ENCODE data around the gene MGAT2.

- PRO-cap: no peak
- RAMPAGE, long total RNA, 4 experiments: no peak in any of the 4 experiments
These were observed 587.7 kb downstream of the RPL10L start for GRCh38 chr14:46063809-46064434.

DNA sequence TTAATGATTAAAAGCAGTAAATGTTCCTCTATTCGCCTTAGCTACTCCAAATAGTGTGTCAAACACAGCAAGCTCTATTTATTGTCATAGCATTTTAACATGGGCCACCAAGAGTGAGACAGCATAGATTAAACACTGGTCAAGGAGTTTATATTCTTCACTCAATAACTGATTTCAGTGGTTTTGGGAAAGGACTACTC lies 658.2 kb upstream of the MDGA2 start:
- PRO-cap: no peak
- RAMPAGE, long total RNA, 4 experiments: no peak in any of the 4 experiments

- PRO-cap: no peak
- RAMPAGE, long total RNA, 4 experiments: no peak in any of the 4 experiments
These were observed 931.8 kb upstream of the MDGA2 start for GRCh38 chr14:48607214-48607574.

GRCh38 chr14:49618497-49619498 lies 1.6 kb downstream of the RPL36AL start:
- PRO-cap: no peak
- RAMPAGE, long total RNA, 4 experiments: no peak in any of the 4 experiments

GRCh38 chr14:49620485-49621449 lies at the start of gene MGAT2:
Gene MGAT2 (plus strand): TSS chr14:49620799.
- PRO-cap: bidirectional peak, plus-strand start at chr14:49620756, minus-strand start at chr14:49620620
- RAMPAGE, long total RNA, 4 experiments: start-site peak on the plus strand in 4 of 4 experiments, at chr14:49620751-49620842 at its widest, 55 to 191 reads per replicate; start-site peak on the minus strand in 4 of 4 experiments, at chr14:49620603-49620633 at its widest, 316 to 3,256 reads per replicate

GRCh38 chr14:49828969-49829314 lies 23.6 kb downstream of the NEMF start:
- PRO-cap: no peak
- RAMPAGE, long total RNA, 4 experiments: no peak in any of the 4 experiments

DNA sequence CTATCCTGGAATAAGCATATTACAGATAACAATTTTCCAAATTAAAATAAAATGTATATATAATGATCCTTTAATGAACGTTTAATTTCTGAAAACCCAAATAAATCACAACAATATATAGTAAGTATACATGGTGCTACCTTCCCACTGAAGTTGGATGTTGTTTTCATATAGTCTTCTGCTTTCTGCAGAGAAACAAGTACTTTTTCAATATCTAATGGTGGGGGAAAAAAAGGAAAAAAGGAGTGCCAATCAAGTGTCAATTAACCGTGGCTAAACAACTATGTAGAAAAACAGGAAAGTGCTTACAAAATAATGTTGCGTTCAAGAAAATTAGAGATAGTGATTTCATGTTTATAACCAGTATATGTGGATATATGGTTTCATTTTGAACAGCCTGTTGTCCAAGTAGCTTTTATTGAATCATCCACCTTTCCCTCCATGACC lies 19.3 kb downstream of the NEMF start:
- PRO-cap: no peak
- RAMPAGE, long total RNA, 4 experiments: no peak in any of the 4 experiments

- PRO-cap: no peak
- RAMPAGE, long total RNA, 4 experiments: no peak in any of the 4 experiments
These were observed 17.4 kb upstream of the NEMF start for GRCh38 chr14:49869954-49870467.

DNA sequence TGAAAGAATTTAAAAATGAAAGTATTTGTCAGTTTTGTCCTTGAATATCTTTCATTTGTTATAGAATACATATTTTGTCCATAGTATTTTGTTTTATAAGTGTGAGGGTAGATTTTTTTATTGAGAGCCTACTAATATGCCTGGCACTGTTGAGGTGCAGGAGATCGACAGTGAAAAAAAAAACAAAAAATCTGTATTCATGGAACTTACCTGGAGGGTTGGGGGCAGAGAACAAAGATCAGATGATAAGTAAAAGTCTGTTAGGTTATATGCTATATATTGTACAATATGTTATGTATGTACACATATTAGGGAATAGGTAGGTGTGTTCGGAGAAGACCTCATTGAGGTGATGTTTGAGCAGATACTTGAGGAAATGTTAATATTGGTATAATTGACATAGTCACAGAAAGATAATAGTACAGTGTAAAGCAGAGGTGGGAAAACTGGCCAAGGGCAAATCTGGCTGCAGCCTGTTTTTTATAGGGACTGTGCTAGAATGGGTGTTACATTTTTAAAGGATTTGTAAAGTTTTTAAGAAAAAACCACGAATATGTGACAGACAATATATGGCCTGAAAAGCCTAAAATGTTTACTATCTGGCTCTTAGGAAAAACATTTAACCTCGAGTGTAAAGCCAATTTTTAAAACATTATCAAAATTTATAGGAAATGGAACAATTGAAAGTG lies 5.6 kb downstream of the ARF6 start:
- PRO-cap: no peak
- RAMPAGE, long total RNA, 4 experiments: no peak in any of the 4 experiments

DNA sequence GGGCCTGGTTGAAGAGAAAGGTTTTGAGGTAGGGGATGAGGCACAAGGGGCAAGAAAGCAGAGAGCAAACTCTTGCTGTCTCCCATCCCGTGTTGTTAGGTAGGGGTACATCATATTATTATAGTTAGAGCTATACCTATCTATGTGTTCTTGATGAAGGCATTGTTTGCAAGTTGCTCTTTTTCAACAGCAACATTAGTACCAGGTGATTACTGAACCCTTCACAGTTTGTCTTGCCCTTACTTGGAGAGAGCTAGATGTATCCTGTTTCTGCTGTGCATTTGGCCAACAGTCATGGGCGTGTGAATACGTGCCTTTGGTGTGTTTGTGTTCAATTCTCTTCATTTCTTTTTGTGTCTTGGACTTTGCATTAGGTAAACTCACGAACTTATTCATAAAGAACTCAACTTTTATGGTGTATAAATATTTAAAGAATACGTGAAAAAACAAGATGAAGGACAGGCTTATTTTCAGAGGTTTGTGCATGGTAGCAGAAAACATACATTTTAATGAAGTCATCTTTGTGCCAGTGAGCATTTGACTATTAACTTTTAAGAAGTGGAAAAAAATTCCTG lies 14.3 kb downstream of the ARF6 start:
- PRO-cap: no peak
- RAMPAGE, long total RNA, 4 experiments: no peak in any of the 4 experiments

DNA sequence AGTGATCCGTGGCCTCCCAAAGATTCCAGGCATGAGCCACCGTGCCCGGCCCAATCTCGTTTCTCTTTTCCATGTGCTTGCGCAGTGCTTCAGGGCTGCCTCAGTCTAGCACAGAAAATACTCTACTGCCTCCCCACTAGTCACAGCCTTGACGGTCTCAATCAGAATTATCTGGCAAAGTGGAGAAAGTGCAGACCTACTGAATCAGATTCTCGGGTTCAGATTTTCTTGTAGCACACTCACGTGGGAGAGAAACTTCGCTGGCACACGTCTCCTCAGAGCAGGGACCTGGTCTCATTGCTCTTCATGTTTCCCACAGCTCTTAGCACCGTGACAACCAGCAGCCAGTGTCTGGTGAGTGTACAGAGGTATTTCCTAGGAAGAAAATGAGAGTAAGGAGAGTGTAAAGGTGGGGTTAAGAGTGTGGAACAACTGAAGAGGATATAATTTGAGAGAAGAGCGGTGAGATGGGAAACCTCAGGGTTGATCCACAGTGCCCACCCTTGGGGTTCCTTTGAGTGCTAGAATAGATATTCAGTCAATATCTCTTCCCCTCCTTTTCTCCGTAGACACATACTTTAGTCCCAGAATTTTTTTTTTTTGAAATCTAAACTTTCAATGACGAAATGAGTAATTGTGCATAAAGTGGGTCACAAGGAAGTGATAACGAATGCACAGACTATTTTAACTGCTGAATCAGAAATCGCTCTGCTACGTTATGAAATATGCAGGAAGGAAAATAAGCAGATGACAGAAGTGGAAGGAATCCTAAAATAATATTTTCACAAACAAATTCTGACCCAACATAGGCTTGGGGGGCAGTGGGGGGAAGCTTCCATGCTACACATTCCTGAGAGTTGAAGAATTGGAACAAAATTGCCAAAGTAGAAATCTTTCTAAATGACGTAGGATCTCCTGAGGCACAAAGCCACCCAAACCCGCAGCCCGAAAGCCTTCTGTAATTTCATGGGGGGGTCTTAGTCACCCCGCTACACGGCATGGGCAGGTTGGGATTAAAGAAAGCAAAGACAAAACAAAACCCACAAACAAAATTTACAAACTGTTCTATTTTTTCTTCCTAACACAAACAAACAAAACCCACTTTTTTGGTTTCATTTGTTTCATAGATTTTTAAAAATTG lies 89.4 kb downstream of the ARF6 start:
- PRO-cap: no peak
- RAMPAGE, long total RNA, 4 experiments: no peak in any of the 4 experiments

DNA sequence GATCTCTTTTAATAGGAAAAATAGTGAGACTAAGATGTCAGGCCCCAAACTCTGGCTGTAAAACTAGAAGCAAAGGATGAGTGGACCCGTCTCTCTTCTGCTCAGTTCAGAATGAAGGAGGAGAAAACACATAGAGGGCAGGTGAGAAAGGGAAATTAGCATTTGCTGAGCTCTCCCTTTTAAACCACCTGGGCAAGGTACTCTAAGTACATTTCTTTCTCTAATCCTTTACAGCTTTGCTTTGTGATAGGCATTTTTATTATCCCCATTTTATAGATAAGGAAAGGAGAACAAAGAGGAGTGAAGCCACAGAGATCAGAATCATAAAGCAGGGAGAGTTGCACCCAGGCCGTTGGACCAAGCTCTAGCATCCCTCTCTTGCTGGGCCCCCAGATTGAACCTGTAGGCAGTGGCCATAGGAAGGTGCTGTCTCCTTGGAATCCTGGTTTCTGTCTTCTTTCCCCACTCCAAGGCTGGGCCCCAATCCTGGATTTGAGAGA lies 47.1 kb downstream of the VCPKMT start:
- PRO-cap: no peak
- RAMPAGE, long total RNA, 4 experiments: no peak in any of the 4 experiments

- PRO-cap: no peak
- RAMPAGE, long total RNA, 4 experiments: no peak in any of the 4 experiments
These were observed 30.2 kb downstream of the CDKL1 start for GRCh38 chr14:50366279-50367125.

DNA sequence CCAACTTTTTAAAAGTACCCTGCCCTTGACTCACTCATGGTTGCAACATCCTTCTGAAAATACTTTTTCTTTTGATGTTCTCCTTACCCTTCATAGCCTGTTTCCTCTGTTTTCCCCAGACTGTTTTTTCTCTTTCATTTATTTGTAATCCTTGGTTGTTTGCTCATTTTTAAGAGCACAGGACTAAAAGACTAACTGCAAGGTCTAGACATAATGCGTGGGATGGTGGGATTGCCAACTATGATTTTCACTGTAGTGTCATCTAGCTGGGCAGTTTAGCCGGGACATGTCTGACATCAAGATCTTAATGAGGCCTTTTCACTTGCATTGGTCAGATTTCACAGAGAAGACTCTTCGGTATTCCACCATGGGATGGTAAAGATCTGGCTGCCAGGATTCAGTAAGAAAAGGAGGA lies 21.3 kb upstream of the CDKL1 start:
- PRO-cap: no peak
- RAMPAGE, long total RNA, 4 experiments: no peak in any of the 4 experiments

GRCh38 chr14:50489955-50490260 lies 42.5 kb downstream of the MAP4K5 start:
- PRO-cap: no peak
- RAMPAGE, long total RNA, 4 experiments: no peak in any of the 4 experiments

- PRO-cap: no peak
- RAMPAGE, long total RNA, 4 experiments: start-site peak on the minus strand in 1 of 4 experiments, at chr14:50523995-50524618 at its widest, 27 reads per replicate
These were observed 8.3 kb downstream of the MAP4K5 start for GRCh38 chr14:50523747-50524848.

DNA sequence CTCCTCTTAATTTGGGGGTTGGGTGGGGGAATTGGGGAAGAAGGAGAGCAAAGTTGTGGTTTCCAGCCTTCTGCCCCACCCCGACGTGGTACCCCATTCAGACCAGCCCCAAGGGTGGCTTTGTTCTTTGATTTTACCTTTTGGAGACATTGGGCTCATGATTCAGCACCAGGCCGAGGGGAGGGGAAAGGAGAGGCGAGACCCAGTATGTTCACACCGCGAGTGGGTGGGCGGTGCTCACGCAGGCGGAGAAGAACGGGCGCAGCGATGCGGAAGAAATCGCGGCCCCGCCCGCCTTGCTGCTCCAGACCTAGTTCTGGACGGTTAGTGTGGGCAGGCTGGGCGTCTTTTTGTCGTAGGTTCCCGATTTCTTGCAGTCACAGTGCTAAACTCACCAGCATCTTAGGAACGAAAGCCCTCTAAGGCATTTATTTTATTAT lies 978 bp downstream of the ATL1 start:
- PRO-cap: bidirectional peak, plus-strand start at position 314 of the sequence, minus-strand start at position 224 of the sequence
- RAMPAGE, long total RNA, 4 experiments: no peak in any of the 4 experiments

DNA sequence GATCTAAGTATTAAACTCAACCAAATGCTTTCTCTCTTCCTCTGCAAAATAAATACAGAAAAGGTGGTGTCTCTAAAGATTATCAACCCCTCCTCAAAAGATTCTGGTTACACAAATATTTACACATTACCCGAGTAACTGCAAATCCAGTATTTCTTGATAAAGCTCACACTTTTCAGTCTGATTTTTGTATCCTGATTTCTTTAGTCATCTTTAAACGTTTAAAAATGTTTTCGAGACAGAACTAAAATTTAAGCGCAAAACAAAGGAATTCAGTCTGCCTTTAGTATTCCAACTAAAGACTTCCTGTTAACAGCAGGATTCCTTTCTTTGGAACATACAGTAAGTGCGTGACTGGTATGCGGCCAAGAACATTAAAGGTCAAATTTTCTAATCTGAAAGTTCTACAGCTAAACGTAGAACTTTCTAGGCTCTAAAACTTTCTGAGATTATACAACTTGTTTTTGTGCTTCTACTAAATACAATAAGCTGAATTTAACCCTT lies 10.0 kb downstream of the SAV1 start:
- PRO-cap: no peak
- RAMPAGE, long total RNA, 4 experiments: no peak in any of the 4 experiments

- PRO-cap: no peak
- RAMPAGE, long total RNA, 4 experiments: no peak in any of the 4 experiments
These were observed 600 bp downstream of the SAV1 start for GRCh38 chr14:50667608-50667803.

DNA sequence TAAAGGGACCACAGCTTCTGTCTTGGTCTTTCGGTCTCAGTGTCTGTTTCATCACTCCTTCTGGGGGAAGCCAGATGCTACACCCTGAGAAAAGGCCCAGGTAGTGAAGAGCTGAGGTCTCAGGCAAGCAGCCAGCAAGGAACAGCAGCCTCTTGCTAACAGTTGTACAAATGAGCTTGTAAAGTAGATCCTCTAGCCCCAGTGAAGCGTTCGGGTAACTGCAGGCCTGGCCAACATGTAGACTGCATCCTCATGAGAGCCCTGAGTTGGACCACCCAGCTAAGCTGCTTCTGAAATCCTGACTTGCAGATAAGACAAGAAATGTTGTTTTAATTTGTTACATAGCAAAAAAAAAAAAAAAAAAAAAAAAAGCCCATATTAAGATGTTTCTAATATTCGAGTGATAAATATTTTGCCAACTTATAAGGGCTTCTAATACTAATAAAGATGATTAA lies 69.1 kb upstream of the SAV1 start:
- PRO-cap: no peak
- RAMPAGE, long total RNA, 4 experiments: no peak in any of the 4 experiments